Keratinocyte (primary cell): ENCODE data around the gene TBC1D22A.

DNA sequence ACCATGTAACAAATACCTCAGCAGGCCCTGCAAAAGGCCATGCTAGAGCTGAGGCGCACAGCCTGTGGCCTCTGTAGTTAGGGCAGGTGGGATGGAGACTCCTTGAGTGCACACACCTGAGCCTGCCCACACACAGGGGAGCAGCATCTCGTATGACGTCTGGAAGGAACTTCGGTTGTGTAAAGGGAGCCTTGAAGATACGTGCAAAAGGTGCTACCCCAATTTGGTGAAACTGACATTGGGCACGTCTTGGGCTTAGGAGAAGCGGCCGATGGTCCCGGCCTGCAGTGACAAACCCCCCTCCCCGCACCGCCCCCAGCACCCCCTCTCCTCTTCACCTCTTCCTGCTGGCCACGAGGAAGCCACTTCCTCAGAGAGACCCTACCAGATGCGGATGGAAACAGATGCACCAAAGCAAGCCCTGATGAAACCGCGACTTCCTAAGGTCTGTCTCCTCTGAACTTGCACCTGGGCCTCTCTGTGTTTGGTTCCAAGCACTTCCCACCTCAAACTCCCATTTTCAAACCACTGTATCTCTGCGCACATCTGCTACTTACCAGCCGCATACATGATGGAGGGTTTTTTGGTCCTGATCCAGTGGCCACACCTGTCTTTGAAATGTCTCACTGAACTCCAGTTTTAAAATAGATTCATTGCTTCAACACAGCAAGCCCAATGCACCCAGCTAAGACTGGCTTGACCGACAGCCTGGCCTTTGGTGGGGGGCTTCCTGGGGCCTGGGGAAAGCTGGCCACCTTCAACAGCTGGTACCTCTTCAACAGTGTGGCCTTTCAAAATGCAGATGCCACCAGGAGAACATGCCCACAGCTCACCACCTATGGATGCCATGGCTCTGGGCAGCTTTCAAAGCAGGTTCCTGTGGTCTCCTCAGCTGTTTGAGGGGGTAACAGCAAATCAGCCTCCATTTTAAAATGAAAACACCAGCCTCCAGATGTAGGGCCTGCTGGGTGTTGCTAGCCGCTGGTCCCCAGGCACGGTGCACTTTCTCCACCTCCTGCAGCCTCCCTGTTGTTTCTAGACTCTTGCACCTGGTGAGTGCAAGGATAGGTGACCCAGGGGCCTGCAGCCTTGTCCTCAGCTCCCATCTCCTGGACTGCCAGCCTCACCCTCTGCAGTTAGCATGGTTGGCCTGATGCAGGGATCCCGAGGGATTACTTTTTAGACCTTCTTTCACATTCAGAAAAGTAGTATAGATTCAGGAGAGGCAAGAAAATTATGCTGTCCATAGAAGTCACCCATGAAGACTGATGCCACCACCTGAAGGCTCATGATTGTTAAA is 10.3 kb downstream of the CDPF1 start:
CAGE:
- cytosol, long polyA minus RNA, result no peak
- cytosol, long polyA plus RNA, result no peak
- long polyA plus RNA, result no peak
- nucleus, long polyA minus RNA, result no peak
- nucleus, long polyA plus RNA, result no peak

DNA sequence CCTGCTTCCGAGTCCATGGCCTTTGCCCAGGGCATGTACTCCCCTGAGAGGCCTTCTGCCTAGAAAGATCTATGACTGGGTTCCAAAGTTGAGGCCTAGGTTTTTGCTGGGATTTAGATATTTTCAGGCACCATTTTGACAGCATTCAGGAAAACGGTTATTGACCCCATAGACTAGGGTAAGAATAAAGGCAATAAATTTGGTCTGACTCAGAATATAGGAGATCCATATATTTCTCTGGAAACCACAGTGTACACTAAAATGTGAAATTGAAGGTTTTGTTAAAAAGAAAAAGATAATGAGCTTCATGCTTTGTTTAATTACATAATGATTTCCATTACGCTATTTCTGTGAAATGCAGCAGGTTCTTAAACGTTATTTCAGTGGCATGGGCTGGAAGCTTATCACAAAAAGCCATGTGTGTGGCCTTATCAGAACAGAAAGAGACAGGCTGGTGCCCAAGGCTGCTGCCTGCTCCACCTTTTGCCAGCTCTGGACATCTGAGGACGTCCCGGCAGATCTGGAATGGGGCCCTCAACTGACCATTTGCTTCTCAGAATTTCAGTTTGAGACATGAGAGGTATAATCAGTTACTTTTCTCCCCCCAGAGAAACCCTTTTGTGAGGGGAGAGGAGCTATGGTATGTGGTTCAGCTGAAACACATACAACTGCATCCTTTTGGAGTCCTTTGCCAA is 8.8 kb downstream of the CDPF1 start:
CAGE:
- cytosol, long polyA minus RNA, result start-site peak on the plus strand centred at position 295 of the sequence, 205 bp wide, 7 reads
- cytosol, long polyA plus RNA, result no peak
- long polyA plus RNA, result no peak
- nucleus, long polyA minus RNA, result no peak
- nucleus, long polyA plus RNA, result no peak

DNA sequence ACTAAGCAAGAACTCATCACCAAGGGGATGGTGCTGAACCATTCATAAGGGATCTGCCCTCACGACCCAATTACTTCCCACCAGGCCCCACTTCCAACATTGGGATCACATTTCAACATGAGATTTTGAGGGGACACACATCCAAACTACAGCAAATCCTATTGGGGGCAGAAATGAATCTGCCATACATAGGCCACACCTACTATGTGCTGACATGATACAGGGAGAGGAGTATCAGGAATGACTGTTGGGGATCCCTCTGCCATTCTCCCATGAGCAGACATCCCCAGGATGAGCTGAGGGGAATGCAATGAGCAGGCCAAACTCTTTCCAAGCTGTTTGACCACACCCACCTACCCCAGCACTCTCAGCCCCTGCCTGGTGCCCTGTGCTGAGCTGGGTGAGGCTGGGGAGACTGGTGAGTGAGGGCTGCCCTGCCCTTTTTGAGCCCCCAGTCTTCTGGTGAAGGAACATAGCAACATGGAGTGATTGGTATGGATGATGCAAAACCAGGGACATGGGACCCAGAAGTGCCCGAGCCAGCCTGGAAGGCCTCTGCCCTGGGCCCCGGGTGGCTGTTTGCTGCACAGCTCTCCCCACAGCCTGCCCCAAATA is 1.2 kb upstream of the GTSE1 start:
CAGE:
- cytosol, long polyA minus RNA, result no peak
- cytosol, long polyA plus RNA, result no peak
- long polyA plus RNA, result no peak
- nucleus, long polyA minus RNA, result no peak
- nucleus, long polyA plus RNA, result no peak

DNA sequence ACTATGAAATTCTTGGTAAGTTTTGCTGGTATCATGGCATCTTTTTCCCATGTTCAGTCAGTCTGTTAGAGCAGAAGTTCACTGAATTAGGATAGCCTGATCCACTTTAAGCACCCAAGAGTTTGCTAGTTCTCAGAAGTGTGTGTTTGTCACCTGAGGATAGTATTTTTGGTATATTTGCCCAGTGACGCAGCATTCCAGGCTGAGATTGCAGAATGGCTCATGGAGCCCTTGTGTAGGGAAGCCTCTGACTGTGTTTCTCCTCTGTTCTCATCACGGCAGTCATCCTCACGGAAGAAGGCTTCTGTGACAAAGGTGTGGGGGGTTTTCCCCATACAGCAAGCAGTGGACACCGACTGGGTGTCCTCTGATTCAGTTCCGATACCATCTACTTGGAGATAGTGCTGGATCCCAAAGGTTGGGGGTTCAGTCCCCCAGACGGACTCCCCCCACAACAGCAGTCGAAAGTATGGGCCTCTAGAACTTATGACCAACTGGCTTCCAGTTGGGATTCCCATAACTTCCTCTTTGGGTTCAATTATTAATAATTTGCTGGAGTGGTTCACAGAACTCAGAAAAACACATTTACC is 6.3 kb downstream of the TRMU start:
CAGE:
- cytosol, long polyA minus RNA, result no peak
- cytosol, long polyA plus RNA, result no peak
- long polyA plus RNA, result no peak
- nucleus, long polyA minus RNA, result no peak
- nucleus, long polyA plus RNA, result no peak

DNA sequence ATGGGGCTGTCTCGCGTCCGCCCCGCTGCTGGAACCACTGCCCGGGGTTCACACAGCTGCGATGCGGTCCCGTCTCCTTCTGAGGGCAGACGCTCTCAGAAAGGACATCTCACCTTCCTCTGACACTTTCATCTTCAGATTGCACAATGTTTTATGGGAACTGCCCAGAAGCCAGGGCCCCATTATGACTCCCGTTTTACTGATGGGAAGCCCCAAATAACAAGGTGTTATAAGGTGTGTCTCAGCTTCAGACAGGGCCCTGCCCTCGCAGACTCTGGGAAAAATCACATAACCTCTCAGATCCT is 43.5 kb downstream of the TRMU start:
CAGE:
- cytosol, long polyA minus RNA, result no peak
- cytosol, long polyA plus RNA, result no peak
- long polyA plus RNA, result no peak
- nucleus, long polyA minus RNA, result no peak
- nucleus, long polyA plus RNA, result no peak

GRCh38 chr22:46500196-46500758 is 37.1 kb downstream of the CELSR1 start:
CAGE:
- cytosol, long polyA minus RNA, result no peak
- cytosol, long polyA plus RNA, result no peak
- long polyA plus RNA, result no peak
- nucleus, long polyA minus RNA, result no peak
- nucleus, long polyA plus RNA, result no peak

GRCh38 chr22:46536208-46536413 is 1.3 kb downstream of the CELSR1 start:
CAGE:
- cytosol, long polyA minus RNA, result no peak
- cytosol, long polyA plus RNA, result no peak
- long polyA plus RNA, result no peak
- nucleus, long polyA minus RNA, result no peak
- nucleus, long polyA plus RNA, result no peak

DNA sequence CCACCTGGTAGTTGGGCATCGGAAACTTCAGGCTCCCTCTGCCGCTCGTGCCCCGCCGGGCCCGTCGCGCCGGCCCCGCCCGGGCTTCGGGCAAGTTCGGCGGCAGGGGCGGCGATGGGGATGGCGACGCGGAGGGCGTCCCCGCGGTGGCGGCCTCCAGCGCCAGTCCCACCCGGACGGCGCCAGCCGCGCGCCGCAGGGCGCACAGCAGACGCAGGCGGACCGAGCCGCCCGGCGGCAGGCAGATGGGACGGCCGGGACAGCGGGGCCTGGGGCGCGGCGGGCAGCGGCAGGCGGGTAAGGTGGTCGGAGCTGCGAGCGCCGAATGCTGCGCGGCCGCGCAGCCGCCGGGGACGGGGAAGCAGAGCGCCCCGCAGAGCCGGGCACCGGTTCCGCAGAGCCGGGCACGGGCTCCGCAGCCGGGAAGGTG is 991 bp downstream of the CELSR1 start:
CAGE:
- cytosol, long polyA minus RNA, result no peak
- cytosol, long polyA plus RNA, result no peak
- long polyA plus RNA, result no peak
- nucleus, long polyA minus RNA, result no peak
- nucleus, long polyA plus RNA, result no peak

DNA sequence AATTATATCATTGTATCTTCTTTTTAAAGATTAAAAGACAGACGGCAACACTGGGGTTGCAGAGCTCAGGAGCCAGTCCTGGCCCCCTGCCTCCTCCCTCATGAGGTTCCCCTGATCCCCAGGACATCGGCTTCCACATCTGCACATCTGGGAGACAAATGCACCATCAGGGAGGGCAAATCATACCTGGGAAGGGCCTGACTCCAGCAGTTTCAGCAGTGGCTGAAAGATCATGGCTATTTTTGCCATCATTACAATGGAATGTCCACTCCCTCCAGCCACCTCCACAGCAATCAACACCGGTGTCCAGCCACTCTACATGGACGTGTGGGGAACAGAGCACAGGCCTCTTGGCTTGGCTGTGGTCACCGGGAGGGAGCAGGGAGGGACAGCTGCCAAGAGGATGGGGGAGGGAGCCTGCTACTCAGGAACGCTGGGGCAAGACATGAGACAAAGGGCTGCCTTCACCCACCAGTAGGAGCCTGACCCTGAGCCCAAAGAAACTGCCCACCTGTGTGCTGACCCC is 9.3 kb upstream of the CELSR1 start:
CAGE:
- cytosol, long polyA minus RNA, result no peak
- cytosol, long polyA plus RNA, result no peak
- long polyA plus RNA, result no peak
- nucleus, long polyA minus RNA, result no peak
- nucleus, long polyA plus RNA, result no peak

GRCh38 chr22:46592036-46593014 is 27.9 kb upstream of the GRAMD4 start:
CAGE:
- cytosol, long polyA minus RNA, result no peak
- cytosol, long polyA plus RNA, result no peak
- long polyA plus RNA, result no peak
- nucleus, long polyA minus RNA, result no peak
- nucleus, long polyA plus RNA, result no peak

DNA sequence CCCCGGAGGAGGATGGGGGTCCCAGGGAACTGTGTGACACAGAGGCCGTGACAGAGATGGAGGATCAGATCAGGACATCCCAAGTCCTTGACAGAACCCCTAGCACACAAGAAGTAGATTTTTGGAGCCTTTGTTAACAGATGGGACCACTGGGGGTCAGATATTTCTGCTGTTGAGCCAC is 21.3 kb upstream of the GRAMD4 start:
CAGE:
- cytosol, long polyA minus RNA, result no peak
- cytosol, long polyA plus RNA, result no peak
- long polyA plus RNA, result no peak
- nucleus, long polyA minus RNA, result no peak
- nucleus, long polyA plus RNA, result no peak

GRCh38 chr22:46674222-46675028 is 54.2 kb downstream of the GRAMD4 start:
CAGE:
- cytosol, long polyA minus RNA, result no peak
- cytosol, long polyA plus RNA, result no peak
- long polyA plus RNA, result no peak
- nucleus, long polyA minus RNA, result no peak
- nucleus, long polyA plus RNA, result no peak

CAGE:
- cytosol, long polyA minus RNA, result no peak
- cytosol, long polyA plus RNA, result no peak
- long polyA plus RNA, result no peak
- nucleus, long polyA minus RNA, result no peak
- nucleus, long polyA plus RNA, result no peak
Measured at GRCh38 chr22:46738805-46739714, 1.0 kb upstream of the CERK start.

GRCh38 chr22:46754890-46755089 is 7.7 kb upstream of the TBC1D22A start:
CAGE:
- cytosol, long polyA minus RNA, result no peak
- cytosol, long polyA plus RNA, result no peak
- long polyA plus RNA, result no peak
- nucleus, long polyA minus RNA, result no peak
- nucleus, long polyA plus RNA, result no peak

DNA sequence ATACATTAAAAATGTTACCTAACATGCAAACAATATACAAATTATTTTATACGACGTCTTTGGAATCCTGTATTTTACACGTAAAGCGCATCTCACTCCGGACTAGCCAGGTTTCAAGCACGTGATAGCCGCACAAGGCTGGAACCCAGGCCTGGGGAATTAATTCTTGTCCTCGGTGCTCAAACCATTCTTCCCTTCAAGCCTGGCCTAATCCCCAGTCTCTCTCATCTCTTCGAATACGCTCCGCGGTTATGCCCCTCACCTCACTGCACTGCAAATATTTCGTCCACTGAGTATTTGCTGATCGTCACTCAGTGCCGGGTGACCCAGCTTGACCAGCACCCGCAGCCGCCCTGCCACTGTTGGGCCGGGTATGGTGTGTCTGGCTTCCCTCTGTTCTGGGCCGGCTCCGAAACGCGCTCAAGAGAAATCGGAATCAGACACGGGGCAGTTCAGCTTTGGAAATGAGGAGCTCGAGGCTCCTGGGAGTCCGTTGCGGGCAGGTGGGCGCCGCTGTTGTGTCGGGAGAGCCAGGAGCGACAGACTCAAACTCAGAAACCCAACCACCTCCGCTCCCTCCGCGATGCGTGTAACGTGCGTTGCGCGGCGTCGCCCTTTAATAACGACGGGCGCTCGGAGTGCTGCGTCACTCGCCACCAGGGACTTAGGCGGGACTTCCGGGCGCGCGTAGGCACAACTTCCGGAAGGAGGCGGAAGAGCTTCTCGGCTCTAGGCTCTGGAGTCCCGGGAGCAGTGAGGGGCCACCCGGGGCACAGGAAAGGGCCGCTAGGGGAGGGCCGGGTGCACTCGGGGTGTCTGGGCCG is at the start of gene TBC1D22A:
TBC1D22A (plus strand) TSS at position 713 of the 824 bp plus-strand sequence.
CAGE:
- cytosol, long polyA minus RNA, result start-site peak on the plus strand centred at position 697 of the sequence, 14 bp wide, 30 reads
- cytosol, long polyA plus RNA, result no peak
- long polyA plus RNA, result start-site peak on the plus strand centred at position 708 of the sequence, 37 bp wide, 135 and 155 reads in 2 replicates
- nucleus, long polyA minus RNA, result start-site peak on the plus strand centred at position 721 of the sequence, 38 bp wide, 82 reads
- nucleus, long polyA plus RNA, result start-site peak on the plus strand centred at position 721 of the sequence, 38 bp wide, 59 and 50 reads in 2 replicates

DNA sequence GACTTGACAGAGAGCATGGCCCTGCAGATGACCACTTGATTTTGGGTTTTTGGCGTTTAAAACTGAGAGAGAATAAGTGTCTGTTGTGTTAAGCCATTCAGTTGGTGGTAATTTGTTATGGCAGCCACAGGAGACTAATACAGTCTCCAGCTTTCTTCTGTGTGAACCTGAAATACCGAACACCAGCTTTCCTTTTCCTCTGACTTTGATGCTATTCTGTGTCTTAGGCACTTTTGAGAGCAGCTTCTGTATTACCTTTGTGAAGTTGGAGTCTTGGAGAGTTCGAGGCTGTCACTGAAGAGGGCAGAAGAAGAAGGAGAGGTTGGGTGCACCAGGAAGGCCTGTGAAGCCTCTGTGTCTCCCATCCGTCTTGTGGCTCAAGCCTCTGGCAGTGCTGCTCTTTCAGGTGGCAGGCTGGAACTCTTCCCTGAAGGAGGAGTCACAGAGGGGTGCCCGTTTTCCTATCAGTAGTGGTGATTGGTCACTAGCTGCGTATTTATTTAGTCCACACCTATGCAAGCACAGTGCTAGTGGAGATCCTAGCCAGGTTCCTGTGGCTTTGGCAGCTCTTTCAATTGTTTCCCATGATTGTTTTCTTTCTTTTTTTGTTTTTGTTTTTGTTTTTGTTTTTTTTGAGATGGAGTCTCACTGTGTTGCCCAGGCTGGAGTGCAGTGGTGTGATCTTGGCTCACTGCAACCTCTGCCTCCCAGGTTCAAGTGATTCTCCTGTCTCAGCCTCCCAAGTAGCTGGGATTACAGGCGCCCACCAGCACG is 2.6 kb downstream of the TBC1D22A start:
CAGE:
- cytosol, long polyA minus RNA, result no peak
- cytosol, long polyA plus RNA, result no peak
- long polyA plus RNA, result no peak
- nucleus, long polyA minus RNA, result no peak
- nucleus, long polyA plus RNA, result no peak

GRCh38 chr22:46774355-46775217 is 12.1 kb downstream of the TBC1D22A start:
CAGE:
- cytosol, long polyA minus RNA, result no peak
- cytosol, long polyA plus RNA, result no peak
- long polyA plus RNA, result no peak
- nucleus, long polyA minus RNA, result no peak
- nucleus, long polyA plus RNA, result no peak

CAGE:
- cytosol, long polyA minus RNA, result no peak
- cytosol, long polyA plus RNA, result no peak
- long polyA plus RNA, result no peak
- nucleus, long polyA minus RNA, result no peak
- nucleus, long polyA plus RNA, result no peak
Measured at GRCh38 chr22:46801349-46801748, 38.9 kb downstream of the TBC1D22A start.

CAGE:
- cytosol, long polyA minus RNA, result no peak
- cytosol, long polyA plus RNA, result no peak
- long polyA plus RNA, result no peak
- nucleus, long polyA minus RNA, result no peak
- nucleus, long polyA plus RNA, result no peak
Measured at GRCh38 chr22:46853978-46854641, 91.7 kb downstream of the TBC1D22A start.

DNA sequence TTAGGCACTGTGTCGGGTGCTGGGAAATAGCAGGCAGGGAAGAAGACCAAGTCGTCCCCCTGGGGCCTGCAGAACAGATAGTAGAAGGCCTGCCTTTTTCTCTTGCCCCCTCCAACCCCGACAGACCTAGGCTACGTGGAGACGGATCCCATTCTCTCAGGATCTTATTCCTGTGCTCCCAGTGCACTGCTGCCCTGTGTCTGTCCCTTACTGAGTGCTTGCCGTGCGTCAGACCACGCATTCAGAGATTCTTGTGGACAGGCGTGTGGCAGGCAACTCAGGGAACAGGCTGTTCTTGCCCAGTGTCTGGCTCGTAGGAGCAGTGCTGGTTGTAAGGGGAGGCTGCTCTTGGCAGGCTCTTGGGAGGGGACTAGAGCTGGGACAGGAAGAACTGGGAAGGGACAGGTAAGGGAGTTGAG is 118.9 kb downstream of the TBC1D22A start:
CAGE:
- cytosol, long polyA minus RNA, result no peak
- cytosol, long polyA plus RNA, result no peak
- long polyA plus RNA, result no peak
- nucleus, long polyA minus RNA, result no peak
- nucleus, long polyA plus RNA, result no peak